Tibial artery (tissue), 1 donor: Measurements from ENCODE around the genes SNRPF, AMDHD1, MYBPC1 and PMCH.

GRCh38 chr12:95791232-95791875, 790 bp upstream of the NTN4 start:
- PRO-cap: unidirectional peak, minus-strand start at chr12:95791361; unidirectional peak, minus-strand start at chr12:95791562

GRCh38 chr12:95858566-95859405, at the start of gene SNRPF:
Gene SNRPF (plus strand): TSS chr12:95858952.
- PRO-cap: unidirectional peak, plus-strand start at chr12:95858974

DNA sequence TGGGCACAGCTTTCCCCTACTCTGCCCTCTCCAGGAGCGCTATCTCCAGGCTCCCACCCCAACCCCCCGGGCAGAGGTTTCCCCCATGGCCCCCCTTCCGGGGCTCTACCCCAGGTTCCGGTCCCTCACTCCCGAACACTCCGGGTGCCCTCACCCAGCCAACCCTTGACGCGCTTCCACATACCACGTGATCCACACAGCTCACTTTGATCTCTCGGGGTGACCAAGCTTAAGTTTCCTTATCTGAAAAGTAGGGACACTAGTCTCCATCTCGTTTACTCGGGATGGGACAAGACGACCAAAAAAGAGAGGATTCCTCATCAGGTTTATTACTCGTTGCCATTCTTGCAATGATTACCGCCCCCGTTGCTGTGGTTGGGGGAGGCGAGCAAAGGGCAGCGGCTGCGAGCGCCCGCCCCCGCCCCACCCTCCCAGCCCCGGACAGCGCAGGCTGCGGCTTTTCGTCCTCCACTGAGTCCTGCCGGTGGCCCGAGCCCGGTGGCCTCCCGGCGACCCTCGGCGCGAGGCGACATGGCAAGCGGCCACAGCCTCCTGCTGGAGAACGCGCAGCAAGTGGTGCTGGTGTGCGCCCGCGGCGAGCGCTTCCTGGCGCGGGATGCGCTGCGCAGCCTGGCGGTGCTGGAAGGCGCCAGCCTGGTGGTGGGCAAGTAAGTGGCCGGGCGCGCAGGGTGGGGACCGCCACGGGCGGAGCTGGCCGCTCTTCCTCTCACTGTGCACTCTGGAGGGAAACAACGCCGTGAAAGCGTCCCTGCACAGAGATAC, at the start of gene AMDHD1:
AMDHD1 (plus strand) TSS at position 464 of the 783 bp plus-strand sequence.
- PRO-cap: bidirectional peak, plus-strand start at position 202 of the sequence, minus-strand start at position 160 of the sequence; unidirectional peak, plus-strand start at position 474 of the sequence

GRCh38 chr12:95956569-95957053, 13.5 kb downstream of the AMDHD1 start:
- PRO-cap: no peak

- PRO-cap: no peak
Measured at GRCh38 chr12:96070529-96071404, 35.4 kb upstream of the LTA4H start.

GRCh38 chr12:96197956-96198368, 3.8 kb downstream of the ELK3 start:
- PRO-cap: unidirectional peak, minus-strand start at chr12:96198087

- PRO-cap: bidirectional peak, plus-strand start at chr12:96234376, minus-strand start at chr12:96234205
Measured at GRCh38 chr12:96233972-96234686, 40.0 kb downstream of the ELK3 start.

DNA sequence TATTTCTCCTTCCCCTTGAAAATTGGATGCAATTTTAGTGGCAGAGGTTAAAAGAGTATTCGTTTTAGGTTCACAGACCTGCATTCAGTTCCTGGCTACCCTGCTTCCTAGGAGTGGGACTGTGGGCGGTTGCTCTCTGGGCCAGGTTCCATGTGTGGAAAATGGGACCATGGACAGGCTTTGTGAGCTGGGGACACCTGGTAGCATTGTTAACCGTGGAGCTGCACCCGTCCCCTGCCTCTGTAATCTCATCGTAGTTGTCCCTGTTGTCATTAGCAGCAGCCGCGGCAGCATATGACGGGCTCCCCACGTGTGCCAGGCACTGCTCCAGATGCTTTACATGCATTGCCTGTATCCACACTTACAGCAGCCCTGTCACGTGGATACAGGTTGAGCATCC, 54.3 kb downstream of the ELK3 start:
- PRO-cap: no peak

- PRO-cap: no peak
Measured at GRCh38 chr12:97168723-97169214, 261.7 kb downstream of the NEDD1 start.

- PRO-cap: no peak
Measured at GRCh38 chr12:97556134-97556933, 649.3 kb downstream of the NEDD1 start.

- PRO-cap: no peak
Measured at GRCh38 chr12:98499752-98500470, 15.5 kb upstream of the TMPO start.

GRCh38 chr12:99059784-99060247, 414.7 kb downstream of the APAF1 start:
- PRO-cap: no peak

- PRO-cap: no peak
Measured at GRCh38 chr12:100304213-100304923, 37.4 kb downstream of the SCYL2 start.

- PRO-cap: no peak
Measured at GRCh38 chr12:100329625-100330398, 27.1 kb upstream of the SLC17A8 start.

- PRO-cap: no peak
Measured at GRCh38 chr12:100339610-100340274, 17.1 kb upstream of the SLC17A8 start.

- PRO-cap: no peak
Measured at GRCh38 chr12:100437249-100437829, 36.3 kb upstream of the NR1H4 start.

DNA sequence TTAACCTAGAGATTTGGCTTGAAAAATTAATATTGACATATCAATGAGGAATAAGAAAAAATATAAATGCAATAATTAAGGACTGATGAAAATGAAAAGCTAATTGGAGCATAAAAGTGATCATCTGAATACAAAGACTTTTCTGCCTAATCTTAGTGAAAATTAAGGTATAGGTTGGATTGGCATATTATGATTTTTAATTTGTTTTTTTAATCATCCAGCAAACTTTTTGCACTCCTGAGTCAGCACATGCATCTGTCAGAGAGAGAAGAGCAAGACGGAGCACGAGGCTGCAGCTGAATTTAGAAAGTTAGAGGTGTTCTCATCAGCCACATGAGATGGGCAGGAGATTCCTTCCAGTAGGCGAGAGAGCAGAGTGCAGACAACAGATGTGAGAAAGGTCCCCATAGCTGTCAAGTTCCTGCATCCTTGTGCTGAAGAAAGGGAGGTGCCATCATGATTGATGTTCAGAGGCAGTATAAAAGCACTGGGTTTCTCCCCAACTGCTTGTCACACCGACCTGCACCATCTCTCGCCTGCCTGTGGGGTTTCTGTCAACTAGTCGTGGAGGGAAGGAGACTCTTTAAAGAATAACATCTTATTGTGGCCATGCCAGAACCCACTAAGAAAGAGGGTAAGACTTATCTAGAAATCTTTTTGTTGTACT, at the start of gene MYBPC1:
MYBPC1 (plus strand) TSS at position 510 of the 667 bp plus-strand sequence.
- PRO-cap: no peak

- PRO-cap: no peak
Measured at GRCh38 chr12:101761123-101761895, 22.0 kb upstream of the SYCP3 start.

GRCh38 chr12:102197557-102197918, at the start of gene PMCH:
Gene PMCH (minus strand): TSS chr12:102197833.
- PRO-cap: no peak

- PRO-cap: no peak
Measured at GRCh38 chr12:102342597-102343134, 137.7 kb downstream of the IGF1 start.